Natural killer cell (primary cell): ENCODE measurements around a stretch of chr18.

- PRO-cap: no peak
Measured at GRCh38 chr18:46868578-46868912, 48.8 kb downstream of the PIAS2 start.

DNA sequence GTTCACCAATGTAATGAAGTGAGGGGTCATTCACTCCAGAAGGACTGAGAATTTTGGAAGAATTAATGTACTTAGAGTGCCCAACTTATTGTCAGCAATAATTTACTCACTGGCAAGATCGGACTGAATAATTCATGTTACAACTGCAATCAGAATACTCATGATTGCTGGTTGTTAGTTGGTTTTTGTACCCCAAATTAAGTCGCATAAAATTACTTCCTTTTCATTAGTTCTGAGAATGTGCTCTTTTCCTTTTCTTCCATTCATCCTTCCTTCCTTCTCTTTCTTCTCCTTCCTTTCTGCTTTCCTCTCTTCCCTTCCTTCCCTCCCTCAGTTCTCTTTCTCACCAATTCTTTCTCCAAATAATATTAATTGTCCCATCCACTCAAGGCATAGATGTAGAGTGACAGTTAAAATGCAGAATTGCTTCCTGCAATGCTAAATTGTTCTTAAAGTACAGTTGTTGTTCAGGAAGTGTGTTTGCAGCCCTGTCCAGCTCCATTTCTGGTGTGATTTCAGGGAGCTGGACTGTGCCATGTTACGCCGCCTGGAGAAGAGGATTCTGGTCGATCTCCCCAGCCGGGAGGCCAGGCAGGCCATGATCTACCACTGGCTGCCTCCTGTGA is 51.5 kb downstream of the HDHD2 start:
- PRO-cap: no peak

- PRO-cap: no peak
Measured at GRCh38 chr18:47749061-47749525, 181.4 kb downstream of the SMAD2 start.

DNA sequence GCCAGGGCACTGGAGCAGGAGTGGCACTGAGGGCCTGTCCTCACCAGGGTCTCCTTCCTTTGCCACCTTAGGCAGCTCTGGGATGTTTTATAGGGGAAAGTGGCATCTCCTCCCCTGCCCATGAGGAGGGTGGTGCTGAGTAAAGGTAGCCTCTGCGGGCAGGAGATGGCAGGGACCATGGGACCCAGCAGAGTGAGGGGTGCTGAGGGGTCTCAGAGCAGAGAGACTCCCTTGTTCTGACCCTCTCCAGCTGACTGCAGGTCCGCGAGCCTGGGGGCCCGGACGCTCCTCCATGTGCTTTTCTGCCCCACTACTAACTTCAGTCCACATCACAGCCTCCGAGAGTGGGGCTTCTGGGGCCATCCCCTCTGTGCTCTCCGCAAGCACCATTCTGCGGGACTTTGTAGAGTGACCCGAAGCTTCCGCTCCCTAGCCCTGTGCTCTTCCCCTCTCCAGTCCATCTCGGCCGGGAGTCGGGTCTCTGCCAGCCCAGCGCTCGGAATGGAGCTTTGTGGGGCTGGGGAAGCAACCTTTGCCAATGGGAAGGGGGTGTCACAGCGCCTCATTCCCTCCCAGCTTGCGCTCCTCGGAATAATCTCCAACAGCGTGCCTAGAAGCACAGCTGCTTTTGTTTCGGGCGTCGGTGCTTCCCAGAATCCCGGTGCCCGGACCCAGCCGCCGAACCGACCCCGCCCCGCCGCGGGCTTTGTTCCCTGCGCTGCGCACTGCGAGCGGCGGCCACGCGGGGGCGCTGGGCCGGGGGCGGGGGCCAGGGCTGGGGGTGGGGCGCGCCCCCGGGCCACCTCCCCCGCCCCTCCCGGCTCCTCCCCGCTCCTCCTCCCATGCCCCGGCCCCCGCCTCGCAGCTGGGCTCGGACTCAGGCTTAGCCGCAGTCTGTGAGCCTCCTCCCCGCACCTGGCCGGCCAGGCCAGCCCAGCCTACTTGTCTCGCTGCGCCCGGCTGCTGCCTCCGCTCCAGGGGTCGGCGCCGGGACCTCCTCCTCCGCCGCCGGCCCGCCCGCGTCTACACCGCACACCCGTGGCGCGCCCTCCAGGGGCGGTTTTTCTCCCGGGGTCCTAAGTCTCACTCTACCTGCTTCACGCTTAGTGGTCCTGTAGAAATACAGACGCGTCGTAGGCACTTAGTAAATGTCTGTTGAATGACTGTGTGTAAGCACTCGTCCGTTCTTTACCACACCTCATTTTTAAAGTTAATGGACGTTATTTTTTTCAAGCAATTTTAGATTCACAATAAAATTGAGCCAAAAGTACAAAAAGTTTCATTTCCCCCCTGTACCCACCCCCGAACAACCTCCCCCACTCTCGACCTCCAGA is 77.6 kb upstream of the SMAD2 start:
- PRO-cap: no peak

DNA sequence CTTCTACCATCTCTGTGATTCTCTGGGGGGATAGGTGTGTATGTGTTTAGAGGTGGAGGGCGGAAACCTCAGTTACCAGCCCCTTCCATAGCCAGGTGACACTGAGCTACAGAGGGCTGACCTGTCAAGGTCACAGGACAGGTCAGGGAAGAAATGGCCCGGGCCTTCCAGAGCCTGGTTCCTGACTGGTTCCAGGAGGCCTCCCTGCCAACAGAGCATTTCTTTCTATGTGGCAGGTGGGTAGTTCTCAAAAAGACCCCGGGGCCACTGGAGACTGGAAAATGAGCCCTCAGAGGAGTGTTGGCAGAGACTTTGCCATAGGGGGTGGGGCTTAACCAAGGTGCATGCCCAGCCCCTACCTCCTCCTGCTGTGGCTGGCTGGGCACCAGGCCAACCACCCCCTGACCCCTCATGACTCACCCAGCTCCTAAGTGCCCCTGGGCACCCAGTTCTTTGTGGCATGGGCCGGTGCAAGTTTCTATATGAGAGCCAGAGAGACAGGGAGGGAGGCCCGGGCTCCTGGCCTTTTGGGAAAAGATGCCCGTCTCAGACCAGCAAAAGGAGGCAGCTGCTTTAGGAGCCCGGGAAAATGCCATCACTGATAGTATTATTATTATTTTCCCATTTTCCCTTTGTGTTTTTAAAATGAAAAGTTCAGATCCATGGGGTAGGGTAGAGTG is 98.2 kb upstream of the SMAD2 start:
- PRO-cap: no peak

- PRO-cap: no peak
Measured at GRCh38 chr18:48133805-48134028, 203.3 kb upstream of the SMAD2 start.

- PRO-cap: no peak
Measured at GRCh38 chr18:48161190-48161997, 230.9 kb upstream of the SMAD2 start.

DNA sequence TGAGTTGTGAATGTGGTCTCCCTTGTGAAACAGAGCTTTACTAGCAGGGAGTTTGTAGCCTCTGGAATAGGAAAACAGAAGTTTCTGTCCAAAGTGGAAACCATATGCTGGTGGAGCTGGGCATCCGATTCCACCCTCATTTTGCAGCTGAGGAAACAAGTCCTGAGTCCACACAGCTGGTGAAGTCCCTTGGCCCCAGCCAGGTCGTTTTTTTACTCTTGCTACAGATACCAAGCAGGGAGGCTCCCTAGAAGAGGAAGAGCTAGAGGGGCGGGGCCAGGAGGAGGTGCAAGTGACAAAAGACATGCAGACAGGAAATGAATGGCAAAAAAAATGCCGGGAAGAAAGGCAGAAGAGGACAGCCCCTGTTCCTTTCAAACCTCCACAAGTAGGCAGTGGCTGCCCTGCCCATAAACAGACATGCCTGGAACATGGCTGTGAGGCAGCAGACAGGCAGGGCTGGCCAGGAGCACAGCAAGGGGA is 108.8 kb downstream of the ZBTB7C start:
- PRO-cap: no peak

- PRO-cap: no peak
Measured at GRCh38 chr18:48410110-48411008, 1.2 kb upstream of the ZBTB7C start.

DNA sequence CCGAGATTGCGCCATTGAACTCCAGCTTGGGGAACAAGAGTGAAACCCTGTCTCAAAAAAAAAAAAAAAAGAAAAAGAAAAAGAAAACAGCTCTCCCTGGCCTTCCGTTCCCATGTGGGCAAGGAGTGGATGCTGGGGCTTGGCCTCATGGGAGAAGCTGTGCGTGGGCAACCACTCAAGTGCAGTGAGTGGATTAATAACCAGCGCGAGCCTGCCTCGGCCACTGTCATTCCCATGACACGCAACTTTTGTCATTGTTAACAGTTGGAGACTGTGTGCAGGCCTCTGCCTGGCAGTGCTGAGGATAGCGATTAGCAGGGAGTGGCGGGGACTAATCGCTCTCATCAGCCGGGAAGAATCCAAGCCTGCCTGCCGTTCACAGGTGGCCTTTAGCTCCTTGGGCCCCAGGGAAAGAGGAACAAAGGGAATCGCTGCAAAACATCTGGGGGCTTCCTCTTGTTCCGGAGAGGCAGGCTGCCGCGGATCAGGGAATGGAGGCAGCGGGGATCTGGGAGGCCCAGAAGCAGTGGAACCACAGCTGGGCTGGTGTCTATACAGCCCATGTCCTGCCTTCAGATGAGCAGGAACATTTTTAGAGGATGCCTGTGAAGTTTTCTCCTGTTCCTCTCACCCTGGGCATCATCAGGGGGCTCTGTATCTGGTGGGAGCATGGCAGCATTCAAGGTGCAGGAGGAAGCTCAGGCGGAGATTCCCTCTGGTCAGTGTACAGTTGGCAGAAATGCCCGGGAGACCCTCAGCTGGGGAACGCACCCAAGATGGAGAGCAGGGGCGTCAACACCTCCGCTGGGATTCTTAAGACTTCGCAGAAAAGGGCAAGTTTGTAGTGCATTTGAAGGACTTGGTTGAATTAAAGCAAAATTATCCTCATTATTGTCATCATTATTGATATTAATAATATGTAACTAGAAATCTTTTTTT is 53.9 kb downstream of the CTIF start:
- PRO-cap: no peak

DNA sequence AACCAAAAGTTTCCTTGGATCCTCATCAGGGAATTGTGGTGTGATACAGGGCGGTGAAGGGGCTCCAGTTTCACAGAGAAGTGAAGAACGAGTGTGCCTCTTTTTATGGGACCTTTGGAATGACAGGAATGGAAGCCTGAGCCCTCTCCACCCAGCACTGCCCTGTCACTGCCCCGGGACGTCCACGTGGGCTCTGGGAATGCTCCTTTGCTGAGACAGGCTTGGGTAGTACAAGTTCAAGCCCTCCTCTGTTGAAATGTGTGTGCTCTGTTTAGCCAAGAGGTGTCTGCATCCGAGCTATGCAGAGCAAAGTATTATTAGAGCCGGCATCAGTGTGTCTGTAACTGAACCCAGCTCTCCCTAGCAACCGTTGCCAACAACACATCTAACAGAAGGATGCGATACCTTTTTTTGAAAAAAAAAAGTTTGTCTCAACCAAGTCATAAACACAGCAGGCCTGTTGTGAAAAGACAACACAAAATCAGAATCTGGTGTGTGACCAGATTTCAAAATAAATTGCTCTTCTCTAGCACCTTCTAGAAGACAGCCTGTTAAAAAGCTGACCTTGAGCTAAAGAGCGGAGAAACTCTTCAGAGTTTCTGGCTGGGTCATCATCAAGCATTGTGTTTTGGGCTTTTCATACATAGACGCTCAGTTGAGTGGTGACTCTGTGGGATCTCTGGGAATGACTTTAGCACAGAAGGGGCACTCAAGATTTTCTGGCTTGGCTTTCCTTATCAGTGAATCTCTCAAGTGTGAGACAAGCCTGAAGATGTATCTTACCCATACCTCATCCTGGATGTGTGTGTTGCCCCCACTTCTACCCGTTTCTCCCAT is 183.3 kb downstream of the SMAD7 start:
- PRO-cap: no peak

- PRO-cap: no peak
Measured at GRCh38 chr18:48801678-48802656, 148.8 kb downstream of the SMAD7 start.

GRCh38 chr18:48922519-48923322 is 28.0 kb downstream of the SMAD7 start:
- PRO-cap: no peak

DNA sequence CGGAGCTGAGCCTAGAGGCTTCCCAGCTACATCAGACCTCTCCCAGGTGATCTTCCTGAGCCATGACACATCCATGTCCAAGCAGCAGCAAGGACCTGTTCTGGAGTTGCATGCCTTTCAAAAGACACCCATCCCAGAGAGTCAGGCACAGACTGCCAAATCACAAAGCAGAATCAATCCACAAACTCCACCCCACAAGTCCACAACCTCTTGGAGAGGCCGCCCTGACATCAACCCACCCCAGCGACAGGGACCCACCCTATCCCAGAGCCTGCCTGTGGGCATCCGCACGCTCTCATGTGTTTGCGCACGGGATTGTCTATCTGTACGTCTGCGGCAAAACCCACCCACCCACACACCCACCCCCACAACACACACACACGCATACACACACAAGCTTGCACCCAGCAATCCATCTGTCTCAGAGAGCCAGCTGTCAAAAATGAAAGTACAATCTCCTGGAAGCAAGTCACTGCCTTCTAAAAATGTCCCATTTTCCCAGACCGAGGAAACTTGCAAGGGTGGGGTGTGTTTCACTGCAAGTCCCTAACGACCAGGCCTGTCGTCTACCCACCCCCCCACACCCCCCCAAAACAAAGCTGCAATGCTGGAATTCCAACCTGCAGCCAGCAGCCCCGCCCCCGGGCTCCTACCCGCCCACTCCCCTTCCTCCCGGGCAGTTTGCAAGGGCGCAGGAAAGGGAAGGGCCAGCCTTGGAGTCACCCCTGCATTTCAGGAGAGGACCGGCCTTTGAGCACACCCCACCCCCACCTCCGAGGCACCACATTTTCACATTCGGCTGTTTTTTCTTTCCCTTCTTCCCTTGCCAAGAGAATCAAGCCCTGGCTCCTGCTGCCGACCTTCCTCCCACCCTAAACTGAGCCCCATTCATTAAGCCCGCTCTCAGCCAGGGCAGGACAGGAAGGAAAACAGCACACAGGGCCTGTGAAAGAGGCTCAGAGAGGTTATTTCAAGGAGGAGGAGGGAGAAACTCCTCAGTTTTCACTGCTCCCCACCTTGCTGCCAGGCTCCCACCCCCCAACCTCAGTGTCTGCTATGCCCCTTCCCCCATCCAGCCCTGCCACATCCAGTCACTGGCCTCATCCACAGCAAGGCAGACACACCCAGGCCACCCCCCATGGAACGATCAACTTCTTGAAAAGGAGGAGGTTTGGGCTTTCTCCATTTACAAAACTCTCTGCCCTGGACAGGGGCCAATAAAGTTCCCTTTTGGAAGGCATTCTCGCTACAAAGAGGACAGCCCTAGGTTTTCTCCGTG is 11.5 kb downstream of the SMAD7 start:
- PRO-cap: no peak

DNA sequence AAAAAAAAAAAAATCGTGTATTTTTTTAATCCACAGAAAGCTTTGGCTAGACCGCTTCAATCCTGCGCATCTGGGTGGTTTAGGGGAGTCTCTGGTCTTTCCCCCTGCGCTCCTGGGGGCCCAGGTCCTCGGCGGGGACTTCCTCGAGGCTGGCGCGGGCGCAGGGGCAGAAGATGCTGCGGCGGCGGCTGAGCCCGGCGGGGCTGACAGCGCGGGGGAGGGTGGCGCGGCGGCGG is 488 bp upstream of the SMAD7 start:
- PRO-cap: bidirectional peak, plus-strand start at position 169 of the sequence, minus-strand start outside the sequence

- PRO-cap: bidirectional peak, plus-strand start at chr18:48952267, minus-strand start at chr18:48952018; unidirectional peak, plus-strand start at chr18:48952502; bidirectional peak, plus-strand start at chr18:48952561, minus-strand start at chr18:48952523; bidirectional peak, plus-strand start at chr18:48952657, minus-strand start at chr18:48952688; bidirectional peak, plus-strand start at chr18:48952795, minus-strand start at chr18:48952734
Measured at GRCh38 chr18:48952130-48952899, 1.6 kb upstream of the SMAD7 start.

DNA sequence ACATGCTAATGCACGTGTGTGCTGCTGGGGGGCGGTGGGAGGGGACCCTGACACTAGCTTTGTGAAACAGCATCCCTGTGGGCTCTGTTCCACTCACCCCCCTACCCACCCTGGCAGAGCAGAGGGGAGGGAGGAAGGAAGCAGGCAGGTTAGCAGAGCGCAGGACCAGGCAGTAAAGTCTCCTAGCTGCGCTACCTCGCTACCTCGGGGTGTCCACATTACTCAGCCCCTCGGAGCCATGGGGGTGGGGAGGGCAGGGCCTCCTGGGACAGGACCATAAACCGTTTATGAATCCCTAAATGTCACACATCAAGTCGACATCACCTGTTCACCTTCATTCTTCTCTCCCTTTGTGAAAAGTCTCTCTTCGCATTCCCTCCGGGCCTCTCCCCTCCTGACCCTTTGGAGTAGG is 23.5 kb upstream of the SMAD7 start:
- PRO-cap: no peak

- PRO-cap: no peak
Measured at GRCh38 chr18:49055840-49056268, 105.1 kb upstream of the SMAD7 start.

- PRO-cap: no peak
Measured at GRCh38 chr18:49490542-49491021, 1.7 kb downstream of the RPL17 start.

GRCh38 chr18:49499010-49499636 is 6.9 kb upstream of the RPL17 start:
- PRO-cap: no peak